IMR-90 (cell line): ENCODE data around the genes GPX7 and SCP2.

DNA sequence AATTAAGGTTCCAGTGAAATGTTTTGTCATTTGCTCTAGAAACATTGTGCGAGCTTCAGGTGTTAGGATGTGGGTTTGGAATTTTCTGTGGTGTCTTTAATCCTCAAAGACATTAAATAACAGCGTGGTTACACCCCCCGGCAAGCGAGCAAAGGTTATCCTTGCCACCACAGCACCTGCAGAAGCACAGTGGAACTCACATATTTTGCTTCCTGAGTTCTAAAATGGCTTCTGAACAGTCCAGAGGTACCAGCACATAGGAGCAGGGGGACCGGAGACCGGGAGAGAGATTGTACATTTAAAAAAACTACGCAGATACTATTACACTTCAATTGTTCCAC is 8.7 kb downstream of the CDKN2C start:
- RRBS = no CpG with 5 or more reads among the region's 7 CpGs
CAGE:
- cytosol, long polyA plus RNA = no peak
- long polyA plus RNA = no peak
- nucleus, long polyA plus RNA = no peak

DNA sequence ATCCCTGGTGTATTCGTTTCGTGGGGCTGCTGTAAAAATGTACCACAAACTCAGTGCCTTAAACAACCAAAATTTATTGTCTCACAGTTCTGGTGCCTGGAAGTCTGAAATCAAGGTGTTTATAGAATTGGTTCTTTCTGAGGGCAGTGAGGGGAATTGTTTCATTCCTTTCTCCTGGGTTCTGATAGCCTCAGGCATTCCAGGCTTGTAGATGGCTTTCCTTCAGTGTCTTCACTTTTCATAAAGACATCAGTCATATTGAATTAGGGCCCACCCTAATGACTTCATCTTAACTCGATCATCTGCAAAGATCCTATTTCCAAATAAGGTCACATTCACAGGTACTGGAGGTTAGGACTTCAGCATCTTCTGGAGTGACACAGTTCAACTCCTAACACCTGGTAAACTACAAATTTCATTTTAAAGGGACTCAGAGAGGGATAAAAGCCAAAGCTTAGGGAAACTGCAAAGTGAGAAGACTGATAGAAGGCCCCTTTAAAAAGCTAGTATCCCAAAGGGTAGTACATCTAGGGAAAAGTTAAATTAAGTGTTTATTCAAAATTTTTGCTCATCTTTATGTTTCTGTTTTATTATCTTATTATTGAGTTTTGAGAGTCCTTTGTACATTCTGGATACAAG is 15.1 kb downstream of the CDKN2C start:
- RRBS = no CpG with 5 or more reads among the region's 3 CpGs
CAGE:
- cytosol, long polyA plus RNA = no peak
- long polyA plus RNA = no peak
- nucleus, long polyA plus RNA = no peak

GRCh38 chr1:51215686-51216042 is 20.4 kb upstream of the RNF11 start:
- RRBS = no CpG with 5 or more reads among the region's 2 CpGs
CAGE:
- cytosol, long polyA plus RNA = no peak
- long polyA plus RNA = no peak
- nucleus, long polyA plus RNA = no peak

GRCh38 chr1:51302403-51302761 is 28.0 kb downstream of the TTC39A start:
- RRBS = no CpG with 5 or more reads among the region's 9 CpGs
CAGE:
- cytosol, long polyA plus RNA = no peak
- long polyA plus RNA = no peak
- nucleus, long polyA plus RNA = no peak

DNA sequence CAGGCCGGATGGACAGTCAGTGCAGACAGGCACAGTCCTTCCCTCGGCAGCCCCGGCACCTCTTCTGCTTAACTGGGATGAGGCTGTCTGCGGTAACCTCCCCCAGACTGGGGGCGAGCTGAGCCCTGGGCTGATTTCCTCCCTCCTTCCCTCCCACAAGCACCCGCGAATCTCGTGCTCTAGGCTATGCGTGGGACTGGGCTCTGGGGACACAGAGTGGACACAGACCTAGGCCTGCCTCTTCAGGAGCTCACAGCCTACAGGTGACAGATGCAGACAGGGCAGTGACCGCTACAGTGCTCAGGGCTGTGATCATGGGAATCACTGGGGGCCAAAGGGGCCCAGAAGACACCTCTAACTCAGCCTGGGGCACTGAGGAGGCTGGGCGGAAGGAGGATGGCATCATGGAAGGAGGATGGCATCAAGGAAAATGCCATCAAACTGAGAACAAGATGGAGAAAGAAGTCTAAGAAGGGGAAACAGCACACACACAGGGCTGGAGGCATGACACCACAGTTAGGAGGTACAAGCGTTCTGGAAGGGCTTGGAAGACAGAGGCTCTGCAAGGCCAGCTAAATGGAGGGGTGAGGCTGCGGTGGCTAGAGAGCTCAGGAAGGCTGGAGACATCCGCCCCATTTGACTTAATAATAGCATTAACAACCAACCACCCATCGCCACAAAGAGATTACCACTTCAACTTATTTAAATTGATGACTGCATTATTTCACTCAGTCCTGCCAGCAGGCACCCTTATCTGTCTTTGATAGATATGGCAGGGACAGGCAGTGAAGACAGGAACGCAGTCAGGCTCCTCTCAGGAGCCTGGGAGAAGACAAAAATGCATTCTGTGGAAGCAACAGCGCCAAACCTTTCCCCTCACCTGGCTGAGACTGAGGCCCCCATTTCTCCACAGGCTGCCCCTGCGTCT is 4.2 kb downstream of the TTC39A start:
- RRBS = 87% methylated on average over 3 of the region's 18 CpGs
CAGE:
- cytosol, long polyA plus RNA = no peak
- long polyA plus RNA = no peak
- nucleus, long polyA plus RNA = no peak

GRCh38 chr1:51330894-51332017 is 894 bp upstream of the TTC39A start:
- RRBS = no CpG with 5 or more reads among the region's 14 CpGs
CAGE:
- cytosol, long polyA plus RNA = no peak
- long polyA plus RNA = no peak
- nucleus, long polyA plus RNA = no peak

DNA sequence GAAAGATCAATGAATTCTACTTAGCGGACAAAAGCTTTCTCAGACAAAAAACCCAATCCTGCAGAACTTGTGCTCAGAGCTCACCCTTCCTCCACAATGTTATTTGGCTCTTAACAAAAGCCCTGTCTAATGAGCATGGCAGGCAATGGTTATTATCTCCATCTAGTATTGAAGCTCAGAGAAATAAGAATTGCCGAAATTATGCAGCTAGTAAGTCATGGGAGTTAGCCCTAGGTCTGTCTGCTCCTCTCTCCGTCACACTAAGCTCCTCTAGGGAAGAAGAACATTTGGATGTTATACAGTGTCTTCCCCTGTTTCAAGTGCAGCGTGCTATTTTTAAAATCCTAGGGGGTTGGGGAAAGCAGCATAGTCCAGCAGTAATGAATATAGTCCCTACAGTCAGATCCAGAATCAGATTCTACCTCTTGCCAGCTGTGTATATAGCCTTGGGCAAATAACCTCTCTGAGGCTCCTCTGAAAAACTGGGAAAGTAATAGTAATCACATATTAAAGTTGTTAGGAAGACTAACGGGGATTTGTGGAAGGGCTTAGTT is 44.6 kb upstream of the OSBPL9 start:
- RRBS = no CpG with 5 or more reads among the region's 5 CpGs
CAGE:
- cytosol, long polyA plus RNA = no peak
- long polyA plus RNA = no peak
- nucleus, long polyA plus RNA = no peak

DNA sequence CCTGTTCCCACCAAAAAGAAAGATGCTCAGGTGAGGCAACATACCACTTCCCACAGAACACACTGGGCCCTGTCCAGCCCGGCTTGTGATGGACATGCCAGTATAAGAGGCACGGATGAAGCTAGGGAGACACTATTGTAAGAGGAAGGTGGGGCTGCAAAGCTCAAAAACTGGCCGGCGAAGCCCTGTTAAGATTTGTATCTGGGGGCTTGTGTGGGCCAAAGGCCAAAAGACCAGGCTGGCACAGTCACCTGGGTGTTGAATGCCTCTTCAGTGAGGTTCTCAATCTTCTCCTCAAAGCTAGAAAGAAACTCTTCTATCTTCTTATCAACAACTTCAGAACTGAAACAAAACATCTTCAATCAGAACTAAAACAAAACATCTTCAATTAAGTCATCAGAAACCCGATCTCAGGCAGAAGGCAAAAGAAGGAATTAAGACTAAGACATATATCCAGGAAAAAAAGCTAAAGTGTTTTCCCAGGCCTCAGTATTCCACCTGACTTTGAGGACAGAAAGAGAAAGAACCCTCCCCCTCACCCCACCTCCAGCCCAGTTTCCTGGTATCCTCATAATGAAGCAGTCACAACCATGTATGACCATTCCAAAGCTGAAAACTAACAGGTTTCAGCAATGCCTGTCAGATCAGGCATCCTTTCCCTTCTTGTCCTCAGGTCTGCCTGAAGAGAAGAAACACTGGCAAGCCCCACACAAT is 87.7 kb downstream of the NRDC start:
- RRBS = 91% methylated on average over 3 of the region's 5 CpGs
CAGE:
- cytosol, long polyA plus RNA = no peak
- long polyA plus RNA = no peak
- nucleus, long polyA plus RNA = no peak

- RRBS = no CpG with 5 or more reads among the region's 4 CpGs
CAGE:
- cytosol, long polyA plus RNA = no peak
- long polyA plus RNA = no peak
- nucleus, long polyA plus RNA = no peak
These were observed 95.7 kb downstream of the ZFYVE9 start for GRCh38 chr1:52237472-52238098.

GRCh38 chr1:52332552-52333290 is 33.3 kb downstream of the CC2D1B start:
- RRBS = no CpG with 5 or more reads among the region's 4 CpGs
CAGE:
- cytosol, long polyA plus RNA = no peak
- long polyA plus RNA = no peak
- nucleus, long polyA plus RNA = no peak

CAGE:
- cytosol, long polyA plus RNA = no peak
- long polyA plus RNA = no peak
- nucleus, long polyA plus RNA = no peak
These were observed 63.1 kb downstream of the PRPF38A start for GRCh38 chr1:52467565-52467934.

- RRBS = 7% methylated on average over 60 of the region's 106 CpGs
CAGE:
- cytosol, long polyA plus RNA = no peak
- long polyA plus RNA = no peak
- nucleus, long polyA plus RNA = start-site peak on the plus strand at chr1:52602366-52602400, 21 and 64 reads in 2 replicates
These were observed at the start of gene GPX7 for GRCh38 chr1:52602187-52603332. TSS of gene GPX7 (plus strand) at chr1:52602371.

- RRBS = no CpG with 5 or more reads among the region's 4 CpGs
CAGE:
- cytosol, long polyA plus RNA = no peak
- long polyA plus RNA = no peak
- nucleus, long polyA plus RNA = no peak
These were observed 2.4 kb downstream of the SHISAL2A start for GRCh38 chr1:52635312-52635881.

- RRBS = no CpG with 5 or more reads among the region's 1 CpG
CAGE:
- cytosol, long polyA plus RNA = no peak
- long polyA plus RNA = no peak
- nucleus, long polyA plus RNA = no peak
These were observed 13.8 kb downstream of the ZYG11B start for GRCh38 chr1:52740142-52740400.

DNA sequence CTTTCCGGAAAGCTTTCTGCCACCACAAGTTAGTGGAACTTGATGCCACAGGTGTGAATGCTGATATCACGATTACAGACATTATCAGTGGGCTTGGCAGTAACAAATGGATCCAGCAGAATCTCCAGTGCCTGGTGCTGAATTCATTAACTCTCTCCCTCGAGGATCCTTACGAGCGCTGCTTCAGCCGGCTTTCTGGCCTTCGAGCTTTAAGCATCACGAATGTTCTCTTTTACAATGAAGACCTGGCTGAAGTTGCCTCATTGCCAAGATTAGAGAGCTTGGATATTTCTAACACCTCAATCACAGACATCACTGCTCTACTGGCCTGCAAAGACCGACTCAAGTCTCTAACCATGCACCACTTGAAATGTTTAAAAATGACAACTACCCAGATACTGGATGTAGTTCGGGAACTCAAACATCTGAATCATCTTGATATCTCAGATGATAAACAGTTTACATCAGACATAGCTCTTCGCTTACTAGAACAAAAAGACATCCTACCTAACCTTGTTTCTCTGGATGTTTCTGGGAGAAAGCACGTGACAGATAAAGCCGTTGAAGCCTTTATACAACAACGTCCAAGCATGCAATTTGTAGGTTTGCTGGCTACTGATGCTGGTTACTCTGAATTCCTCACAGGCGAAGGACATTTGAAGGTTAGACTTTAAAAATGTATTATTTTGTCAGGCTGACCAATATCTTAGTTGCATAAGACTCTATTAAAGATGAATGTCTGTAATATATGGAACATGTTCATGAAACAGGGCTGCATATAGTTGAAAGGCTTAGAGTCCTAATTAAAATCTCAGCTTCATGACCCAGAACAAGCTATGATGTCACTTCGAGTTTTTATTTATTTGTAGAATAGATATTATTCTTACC is 45.1 kb downstream of the ZYG11B start:
- RRBS = no CpG with 5 or more reads among the region's 16 CpGs
CAGE:
- cytosol, long polyA plus RNA = no peak
- long polyA plus RNA = no peak
- nucleus, long polyA plus RNA = no peak

DNA sequence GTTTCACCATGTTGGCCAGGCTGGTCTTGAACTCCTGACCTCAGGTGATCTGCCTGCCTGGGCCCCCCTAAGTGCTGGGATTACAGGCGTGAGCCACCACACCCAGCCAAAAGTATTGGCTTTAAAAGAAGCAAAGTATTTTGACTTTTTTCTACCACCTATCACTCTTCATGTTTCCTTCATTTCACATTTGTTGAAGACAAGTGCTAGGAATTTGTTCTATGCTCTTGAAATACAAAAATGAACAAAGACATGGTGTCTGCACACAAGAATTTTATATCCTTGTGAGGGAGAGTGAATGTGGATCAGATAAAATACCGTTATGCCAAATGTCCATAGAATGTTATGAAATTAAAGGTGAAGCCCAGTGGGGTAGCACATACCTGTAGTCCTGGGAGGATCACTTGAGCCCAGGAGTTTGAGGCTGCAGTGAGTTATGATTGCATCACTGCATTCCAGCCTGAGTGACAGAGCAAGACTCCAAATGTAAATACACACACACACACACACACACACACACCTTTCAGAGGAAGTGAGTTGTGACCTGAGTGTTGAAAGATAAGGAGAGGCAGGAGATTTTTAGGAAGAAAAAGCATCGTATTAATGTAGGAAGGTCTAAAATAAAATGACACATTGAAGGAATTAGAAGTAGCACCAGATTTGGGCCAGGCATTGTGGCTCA is 28.2 kb upstream of the ZYG11A start:
- RRBS = no CpG with 5 or more reads among the region's 3 CpGs
CAGE:
- cytosol, long polyA plus RNA = no peak
- long polyA plus RNA = no peak
- nucleus, long polyA plus RNA = no peak

GRCh38 chr1:52914336-52914904 is 7.1 kb downstream of the ECHDC2 start:
- RRBS = no CpG with 5 or more reads among the region's 7 CpGs
CAGE:
- cytosol, long polyA plus RNA = no peak
- long polyA plus RNA = no peak
- nucleus, long polyA plus RNA = no peak

DNA sequence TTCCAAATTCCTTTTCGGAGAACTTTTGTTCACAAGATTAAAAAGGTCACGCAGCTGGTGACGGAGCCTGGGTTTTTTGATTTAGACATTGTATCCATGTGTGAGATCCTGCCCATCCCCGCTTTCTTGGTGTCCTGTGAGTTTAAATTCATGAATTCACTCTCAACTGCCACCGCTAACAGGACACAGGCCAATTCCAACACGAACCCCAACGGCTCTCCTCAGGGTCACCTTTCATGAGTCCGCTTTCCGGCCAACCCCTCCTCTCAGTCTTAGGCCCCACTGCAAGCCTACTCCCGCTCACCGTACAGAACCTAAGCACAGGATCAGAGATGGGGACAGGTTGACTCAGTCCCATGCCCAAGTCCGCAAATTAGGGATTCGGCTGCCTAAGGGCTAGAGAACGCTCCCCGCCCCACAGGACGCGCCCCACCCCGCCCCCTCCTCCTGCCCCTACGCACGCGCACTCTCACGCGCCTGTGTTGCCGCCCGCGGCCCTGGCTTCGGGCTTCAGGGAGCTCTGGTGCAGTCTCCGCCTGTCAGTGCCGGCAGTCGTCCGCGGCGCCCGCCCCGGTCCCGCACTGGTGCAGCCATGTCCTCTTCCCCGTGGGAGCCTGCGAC is at the start of gene SCP2:
Gene SCP2, plus strand, starts transcription at position 472 of the 621 bp plus-strand sequence.
- RRBS = 3% methylated on average over 4 of the region's 38 CpGs
CAGE:
- cytosol, long polyA plus RNA = start-site peak on the plus strand centred at position 506 of the sequence, 99 bp wide, 1,456 and 1,830 reads in 2 replicates
- long polyA plus RNA = start-site peak on the plus strand centred at position 506 of the sequence, 100 bp wide, 1,032 and 1,411 reads in 2 replicates
- nucleus, long polyA plus RNA = start-site peak on the plus strand centred at position 515 of the sequence, 74 bp wide, 390 and 121 reads in 2 replicates

DNA sequence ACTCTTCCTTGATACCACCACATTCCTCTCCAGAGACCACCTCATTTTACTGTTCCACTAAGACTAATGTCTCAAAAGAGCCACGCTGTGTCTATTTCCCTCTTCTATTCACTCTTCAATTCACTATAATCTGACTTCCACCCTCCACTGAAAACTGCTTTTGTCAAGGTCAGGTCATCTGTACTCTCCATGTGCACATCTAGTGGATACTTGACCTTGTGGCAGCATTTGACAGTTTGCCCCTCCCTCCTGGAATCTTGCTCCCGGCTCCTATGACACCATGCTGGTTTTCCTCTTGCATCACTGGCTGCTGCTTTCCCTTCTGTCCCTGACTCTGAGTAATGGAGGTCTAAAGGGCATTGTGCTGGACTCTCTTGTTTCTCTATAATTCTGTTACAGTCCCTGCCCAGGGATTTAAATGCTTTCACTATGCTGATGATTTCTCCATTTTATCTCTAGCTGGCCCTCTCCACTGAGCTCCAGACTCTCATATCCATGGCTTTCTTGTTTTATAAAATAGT is 37.0 kb upstream of the PODN start:
- RRBS = no CpG with 5 or more reads among the region's 2 CpGs
CAGE:
- cytosol, long polyA plus RNA = no peak
- long polyA plus RNA = no peak
- nucleus, long polyA plus RNA = no peak

- RRBS = 30% methylated on average over 24 of the region's 82 CpGs
CAGE:
- cytosol, long polyA plus RNA = no peak
- long polyA plus RNA = no peak
- nucleus, long polyA plus RNA = no peak
These were observed 869 bp downstream of the PODN start for GRCh38 chr1:53062389-53063774.